SK-MEL-5 (cell line): ENCODE measurements around a stretch of chr3.

GRCh38 chr3:52527433-52528711 lies 5.8 kb downstream of the NT5DC2 start:
RAMPAGE:
- cytosol, long total RNA = no peak
- long total RNA = no peak
- nucleus, long total RNA = no peak

GRCh38 chr3:52532393-52533054 lies 1.1 kb downstream of the NT5DC2 start:
RAMPAGE:
- cytosol, long total RNA = no peak
- long total RNA = no peak
- nucleus, long total RNA = no peak

DNA sequence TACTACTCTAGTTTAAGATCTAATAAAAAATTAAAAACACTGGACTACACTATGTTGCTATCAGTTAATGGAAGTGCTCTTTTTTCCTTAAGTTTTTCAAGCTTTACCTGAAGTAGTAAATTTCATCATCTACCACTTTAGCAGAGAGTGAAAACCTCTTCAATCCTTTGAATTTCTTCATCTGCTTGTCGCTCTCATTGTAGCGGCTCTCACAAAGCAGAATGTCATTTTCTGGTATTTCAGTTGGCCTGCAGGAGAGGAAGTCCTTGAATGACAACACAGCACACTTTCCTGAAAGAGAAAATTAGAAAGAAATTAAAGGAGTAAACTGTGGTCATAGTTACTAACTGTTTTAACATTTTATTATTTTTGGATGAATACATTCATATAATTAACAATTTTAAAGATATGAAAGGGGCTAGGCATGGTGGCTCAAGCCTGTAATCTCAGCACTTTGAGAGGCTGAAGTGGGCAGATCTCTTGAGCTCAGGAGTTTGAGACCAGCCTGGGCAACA lies 27.6 kb downstream of the UQCC5 start:
RAMPAGE:
- cytosol, long total RNA = no peak
- long total RNA = no peak
- nucleus, long total RNA = no peak

RAMPAGE:
- cytosol, long total RNA = no peak
- long total RNA = no peak
- nucleus, long total RNA = no peak
Measured at GRCh38 chr3:52644625-52645289, 41.1 kb upstream of the GNL3 start.

GRCh38 chr3:52688745-52689183 lies 2.9 kb downstream of the GNL3 start:
RAMPAGE:
- cytosol, long total RNA = no peak
- long total RNA = no peak
- nucleus, long total RNA = no peak

DNA sequence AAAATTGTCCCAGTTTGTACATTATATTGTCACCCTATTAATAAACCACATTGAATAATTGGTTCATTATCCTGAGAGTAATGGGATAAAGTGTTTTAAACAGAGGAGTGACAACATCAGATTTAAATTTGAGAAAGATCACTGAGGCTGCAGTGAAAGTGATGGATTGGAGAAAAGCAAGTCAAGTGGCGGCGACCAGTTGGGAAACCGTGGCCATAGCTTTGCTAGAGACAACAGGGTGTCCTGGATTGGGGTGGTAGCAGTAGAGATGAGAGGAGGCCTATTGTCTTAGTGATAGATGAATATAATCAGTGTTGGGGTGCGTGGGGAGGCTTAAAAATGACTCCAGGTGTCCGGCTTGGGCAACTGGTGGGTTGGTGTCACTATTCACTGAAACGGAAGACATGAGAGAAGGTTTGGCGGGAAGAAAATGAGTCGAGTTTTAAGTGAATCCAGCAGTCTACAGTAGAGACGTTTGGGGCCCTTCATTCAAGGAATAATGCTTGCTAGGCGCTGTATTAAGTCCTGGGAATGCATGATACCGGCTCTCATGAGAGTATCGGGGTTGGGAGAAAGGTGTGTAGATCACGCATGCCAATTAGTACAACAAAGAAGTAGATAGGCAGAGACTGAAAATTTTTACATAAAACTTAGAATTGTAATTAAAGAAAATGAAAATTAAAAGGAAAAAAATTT lies 832 bp downstream of the NEK4 start:
RAMPAGE:
- cytosol, long total RNA = no peak
- long total RNA = no peak
- nucleus, long total RNA = no peak

DNA sequence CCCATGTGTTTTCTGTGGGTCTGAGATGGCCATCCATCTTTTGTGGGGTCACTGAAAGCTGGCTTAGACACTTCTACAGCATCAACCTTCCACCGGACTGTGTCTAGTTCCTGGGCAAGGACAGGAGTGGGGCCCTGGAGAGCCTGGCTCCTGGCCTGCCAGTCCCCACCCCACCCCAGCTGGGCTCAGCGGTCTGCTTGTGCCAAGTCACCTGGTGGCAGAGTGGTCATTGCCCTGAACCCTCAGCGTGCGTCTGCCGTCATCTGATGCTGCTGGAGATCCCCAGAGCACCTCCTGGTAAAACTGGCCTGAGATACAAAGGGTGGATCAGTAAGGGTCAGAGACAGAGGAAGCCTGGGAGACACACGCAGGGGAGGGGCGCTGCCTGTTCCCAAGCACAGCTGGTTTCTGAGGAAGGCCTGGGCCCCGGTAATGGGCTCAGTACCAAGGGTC lies 16.7 kb downstream of the ITIH4 start:
RAMPAGE:
- cytosol, long total RNA = no peak
- long total RNA = no peak
- nucleus, long total RNA = no peak

GRCh38 chr3:52823339-52824176 lies 6.9 kb downstream of the ITIH4 start:
RAMPAGE:
- cytosol, long total RNA = no peak
- long total RNA = no peak
- nucleus, long total RNA = no peak

GRCh38 chr3:52827230-52828304 lies 2.9 kb downstream of the ITIH4 start:
RAMPAGE:
- cytosol, long total RNA = no peak
- long total RNA = no peak
- nucleus, long total RNA = no peak

DNA sequence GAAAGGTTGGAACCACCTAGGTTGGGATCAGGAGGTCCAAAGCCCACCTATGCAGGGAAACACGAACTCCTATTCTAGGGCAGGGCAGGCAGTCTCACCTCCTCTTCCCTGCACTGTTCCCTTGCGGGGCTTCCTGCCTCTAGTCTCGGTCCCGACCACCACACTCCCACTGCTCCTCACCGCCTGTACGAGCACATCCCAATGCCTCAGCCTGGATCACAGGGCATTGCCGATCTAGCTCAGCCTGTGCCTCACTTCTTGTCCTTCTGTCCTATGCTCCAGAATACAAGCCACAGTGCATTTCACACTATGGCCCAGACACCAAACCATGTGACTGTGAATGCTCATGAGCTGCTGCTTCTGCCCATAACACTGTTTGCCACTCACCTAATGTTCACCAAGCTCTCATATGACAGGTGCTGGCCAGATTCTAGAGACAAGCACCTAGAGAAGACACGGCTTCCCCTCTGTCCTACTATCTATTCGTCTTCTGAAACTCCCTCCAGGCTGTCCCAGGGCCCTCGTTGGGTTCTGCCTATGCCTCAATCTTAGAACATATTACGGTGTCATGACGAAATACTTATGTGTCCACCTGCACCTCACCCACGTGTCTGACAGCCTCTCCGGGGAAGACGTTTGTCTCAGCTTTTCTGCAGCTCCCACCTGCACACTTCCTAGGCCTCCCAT lies 6.8 kb upstream of the MUSTN1 start:
RAMPAGE:
- cytosol, long total RNA = no peak
- long total RNA = no peak
- nucleus, long total RNA = no peak

RAMPAGE:
- cytosol, long total RNA = no peak
- long total RNA = no peak
- nucleus, long total RNA = no peak
Measured at GRCh38 chr3:52998570-52999906, 46.8 kb downstream of the SFMBT1 start.

DNA sequence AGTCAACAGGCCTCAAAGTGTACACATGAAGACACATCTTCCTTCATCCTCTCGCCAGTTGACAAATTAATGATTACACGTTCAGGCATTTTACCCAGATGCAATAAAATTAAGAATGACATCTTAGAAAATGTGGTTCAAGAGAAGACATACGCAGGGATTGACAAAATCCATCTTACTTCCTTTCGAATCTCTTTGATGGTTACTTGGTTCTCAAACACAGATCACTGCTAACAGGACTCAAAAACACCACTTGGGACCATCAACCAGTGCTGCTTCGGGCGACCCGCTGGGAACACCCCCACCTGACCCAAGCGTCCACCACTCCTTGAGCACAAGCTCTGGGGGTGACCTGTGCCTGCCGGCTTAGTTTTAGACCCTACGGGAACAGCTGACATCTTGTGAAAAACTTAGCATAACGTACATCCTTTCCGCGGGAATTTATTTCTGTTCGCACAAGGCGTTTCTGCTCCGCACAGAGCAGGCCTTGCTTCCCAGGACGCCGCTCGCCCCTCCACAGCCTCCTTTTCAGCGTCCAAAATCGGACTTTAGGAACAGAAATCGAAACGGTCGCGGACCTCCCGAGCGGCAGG lies 1.3 kb downstream of the SFMBT1 start:
RAMPAGE:
- cytosol, long total RNA = no peak
- long total RNA = no peak
- nucleus, long total RNA = no peak

DNA sequence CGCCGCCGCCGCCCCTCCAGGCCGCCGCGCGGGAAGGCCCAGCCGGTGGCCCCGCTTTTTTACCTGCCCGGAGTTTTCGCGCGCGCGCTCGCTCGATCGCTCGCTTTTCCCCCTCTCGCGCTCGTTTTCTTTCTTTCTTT lies 250 bp downstream of the SFMBT1 start:
RAMPAGE:
- cytosol, long total RNA = no peak
- long total RNA = no peak
- nucleus, long total RNA = no peak

RAMPAGE:
- cytosol, long total RNA = no peak
- long total RNA = start-site peak on the minus strand at chr3:53046521-53046721, 18 and 7 reads in 2 replicates
- nucleus, long total RNA = start-site peak on the minus strand at chr3:53045980-53046786, 61 and 26 reads in 2 replicates
Measured at GRCh38 chr3:53046194-53047383, 716 bp upstream of the SFMBT1 start.

DNA sequence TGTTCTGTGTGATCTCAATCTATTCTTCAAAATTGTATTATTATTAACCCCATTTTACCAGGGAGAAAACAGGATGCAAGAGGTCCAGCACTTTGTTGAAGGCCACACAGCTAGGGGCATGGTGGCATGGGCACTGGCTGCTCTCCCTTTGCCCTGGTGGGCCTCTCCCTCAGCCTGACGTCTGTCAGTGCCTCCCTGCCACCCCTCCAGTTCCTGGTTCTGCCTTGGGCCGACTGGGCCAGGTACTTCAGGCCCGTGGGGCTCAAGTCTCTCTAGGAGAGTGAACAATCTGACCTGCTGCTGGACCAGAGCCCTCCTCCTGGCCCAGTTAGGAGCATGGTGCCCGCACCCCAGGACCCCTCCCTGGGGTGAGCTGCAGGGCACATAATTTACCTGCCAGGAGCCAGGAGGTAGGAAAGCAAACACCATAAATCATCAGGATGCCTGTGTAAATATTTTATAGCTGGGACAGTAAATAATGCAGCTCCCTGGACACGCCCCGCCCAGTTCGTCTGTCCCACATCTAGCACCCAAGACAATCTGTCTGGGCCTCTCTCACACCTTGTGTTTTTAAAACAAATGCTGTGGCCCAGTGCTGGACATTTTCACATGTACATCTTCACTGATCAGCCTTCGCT lies 15.0 kb upstream of the RFT1 start:
RAMPAGE:
- cytosol, long total RNA = no peak
- long total RNA = no peak
- nucleus, long total RNA = no peak

RAMPAGE:
- cytosol, long total RNA = no peak
- long total RNA = no peak
- nucleus, long total RNA = no peak
Measured at GRCh38 chr3:53155610-53156283, 5.3 kb upstream of the PRKCD start.

GRCh38 chr3:53161873-53162152 lies 804 bp downstream of the PRKCD start:
RAMPAGE:
- cytosol, long total RNA = no peak
- long total RNA = no peak
- nucleus, long total RNA = no peak

DNA sequence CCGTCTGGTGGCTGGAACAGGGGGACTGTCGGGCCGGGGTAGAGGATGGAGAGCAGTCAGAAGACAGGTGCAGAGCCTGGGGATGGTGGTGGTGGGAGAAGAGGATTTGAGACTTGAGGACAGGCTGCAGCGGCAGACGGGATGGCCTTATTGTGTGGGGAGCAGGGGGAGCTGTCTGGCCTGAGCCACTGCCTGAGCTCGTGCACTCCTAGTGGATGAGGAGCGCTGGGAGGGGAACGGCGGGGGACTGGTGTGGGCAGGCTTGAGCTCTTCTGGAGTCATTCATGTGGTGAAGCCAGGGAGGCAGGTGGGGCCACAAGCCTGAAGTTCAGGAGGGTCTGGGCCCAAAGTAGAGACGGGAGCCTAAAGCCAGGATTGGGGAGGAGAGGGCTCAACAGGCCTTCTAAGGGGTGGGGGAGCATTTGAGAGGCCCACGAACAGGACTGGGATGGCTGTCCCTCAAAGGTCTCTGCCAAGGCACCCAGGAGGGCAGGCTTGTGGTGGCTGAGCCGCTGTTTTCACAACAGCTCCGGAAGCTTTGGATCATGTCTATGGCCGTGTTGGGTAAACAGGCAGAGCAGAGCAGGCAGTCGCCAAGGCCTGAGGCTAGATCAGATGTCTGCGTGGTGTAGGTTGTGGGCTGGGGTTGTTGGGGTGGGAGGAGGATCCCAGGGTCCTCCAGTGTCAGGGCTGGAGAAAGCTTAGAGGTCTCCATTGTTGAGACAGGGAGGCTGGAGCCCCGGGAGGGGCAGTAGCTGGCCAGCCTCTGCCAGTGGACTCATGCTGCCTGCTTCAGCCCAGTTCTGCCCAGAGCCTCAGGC lies 8.2 kb downstream of the PRKCD start:
RAMPAGE:
- cytosol, long total RNA = no peak
- long total RNA = no peak
- nucleus, long total RNA = no peak

DNA sequence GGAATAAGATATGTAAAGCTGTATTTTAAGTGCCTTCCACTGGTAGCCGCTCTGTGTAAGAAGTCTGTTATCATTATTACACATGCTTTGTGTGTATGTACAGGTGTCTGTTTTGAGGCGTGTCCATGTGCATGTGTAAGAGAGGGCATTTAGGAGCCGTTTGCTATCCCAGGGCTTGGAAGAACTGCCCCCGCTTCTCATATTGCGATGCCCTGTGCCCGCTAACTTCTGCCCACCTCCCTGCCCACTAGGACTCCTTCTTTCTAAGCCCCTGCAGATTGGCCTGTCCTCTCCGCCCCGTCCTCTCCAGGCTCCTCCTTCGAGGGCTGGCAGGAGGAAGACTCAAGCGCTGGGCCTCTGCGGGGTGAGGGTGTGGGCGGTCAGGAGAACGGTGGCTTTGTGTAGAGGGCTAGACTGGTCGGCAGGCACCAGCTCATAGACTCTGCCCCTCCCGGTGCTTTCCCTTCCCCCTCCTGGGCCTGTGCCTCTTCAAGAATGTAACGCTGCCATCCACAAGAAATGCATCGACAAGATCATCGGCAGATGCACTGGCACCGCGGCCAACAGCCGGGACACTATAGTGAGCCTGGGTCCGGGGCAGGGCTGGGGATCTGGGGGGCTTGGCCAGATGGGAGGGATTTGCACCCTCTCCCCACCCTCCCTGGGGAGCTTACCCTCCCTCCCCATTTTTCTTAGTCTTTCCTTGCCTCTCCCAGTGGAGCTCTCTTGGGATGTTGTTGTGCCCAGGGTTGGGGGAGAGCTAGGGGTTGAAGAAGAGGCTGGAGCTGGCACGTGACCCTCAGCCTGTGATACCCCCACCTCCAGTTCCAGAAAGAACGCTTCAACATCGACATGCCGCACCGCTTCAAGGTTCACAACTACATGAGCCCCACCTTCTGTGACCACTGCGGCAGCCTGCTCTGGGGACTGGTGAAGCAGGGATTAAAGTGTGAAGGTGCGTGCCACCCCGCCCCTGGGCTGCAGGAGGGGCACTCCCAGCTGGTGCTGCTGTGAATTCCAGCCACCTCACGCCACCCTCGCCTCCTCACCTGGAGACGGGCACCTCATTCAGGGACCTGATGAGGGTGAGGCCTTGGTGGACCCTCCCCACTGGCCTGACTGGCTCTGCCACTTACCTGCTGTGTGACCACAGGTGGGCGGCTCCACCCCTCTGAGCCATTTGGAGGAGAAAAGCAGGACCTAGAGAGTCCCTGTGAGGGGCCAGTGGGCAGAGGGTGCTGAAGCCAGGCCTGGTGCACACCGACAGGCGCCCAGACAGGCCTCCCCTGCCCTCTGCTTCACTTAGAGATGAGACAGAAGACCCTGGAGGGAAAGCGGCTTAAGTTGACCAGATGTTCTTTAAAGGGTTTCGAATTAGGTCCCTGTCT lies 22.1 kb downstream of the PRKCD start:
RAMPAGE:
- cytosol, long total RNA = no peak
- long total RNA = no peak
- nucleus, long total RNA = no peak

GRCh38 chr3:53231050-53231792 lies 24.6 kb downstream of the TKT start:
RAMPAGE:
- cytosol, long total RNA = no peak
- long total RNA = no peak
- nucleus, long total RNA = no peak